Measurements from ENCODE around the genes EVA1A, REG3G and CTNNA2.

DNA sequence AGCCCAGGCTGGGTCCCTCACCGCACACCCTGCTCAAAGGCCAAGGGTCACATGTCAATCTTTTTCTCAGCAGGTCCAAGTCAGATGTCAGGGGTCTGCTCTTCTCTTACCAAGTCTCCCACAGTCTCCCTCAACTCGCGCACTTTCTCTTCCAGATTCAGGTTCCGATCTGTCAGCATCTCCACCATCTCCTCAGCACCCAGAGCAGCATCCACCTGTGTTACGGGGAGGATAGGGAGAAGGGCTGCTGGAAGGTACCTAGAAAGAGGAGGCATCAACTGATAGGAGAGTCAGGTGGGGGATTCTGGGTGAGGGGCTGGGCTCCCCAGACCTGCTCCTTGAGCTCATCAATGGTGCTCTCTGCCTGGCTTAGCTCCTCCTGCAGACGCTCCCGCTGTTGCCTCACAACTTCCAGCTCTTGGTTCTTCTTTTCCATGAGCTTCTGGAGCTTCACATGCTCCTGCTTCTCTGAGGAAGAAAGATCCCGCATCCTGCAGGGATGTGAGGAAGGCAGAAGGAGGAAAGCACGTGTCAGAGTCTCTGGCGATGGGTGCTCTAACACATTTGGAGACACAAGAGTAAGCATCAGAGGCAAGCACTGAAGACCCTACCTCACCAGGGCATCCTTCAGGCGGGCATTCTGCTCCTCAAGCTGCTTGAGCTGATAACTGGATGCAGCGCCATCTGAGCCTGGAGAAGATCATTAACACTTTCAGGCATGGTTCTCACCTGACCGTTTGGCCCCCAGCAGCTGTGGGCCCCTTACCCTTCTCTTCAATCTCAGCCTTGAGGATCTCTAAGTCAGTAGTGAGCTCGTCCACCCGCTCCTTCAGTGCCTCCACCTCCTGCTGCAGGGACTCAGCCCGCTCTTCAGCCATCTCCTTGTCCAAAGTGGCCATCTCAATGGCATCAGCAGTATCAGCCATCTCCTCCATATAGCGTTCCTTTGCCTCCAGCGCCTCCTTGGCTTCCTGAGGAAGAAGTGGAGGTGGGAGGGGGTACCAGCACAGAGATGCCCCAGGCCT is 9.9 kb downstream of the DCTN1 start:
- PRO-cap = no peak

DNA sequence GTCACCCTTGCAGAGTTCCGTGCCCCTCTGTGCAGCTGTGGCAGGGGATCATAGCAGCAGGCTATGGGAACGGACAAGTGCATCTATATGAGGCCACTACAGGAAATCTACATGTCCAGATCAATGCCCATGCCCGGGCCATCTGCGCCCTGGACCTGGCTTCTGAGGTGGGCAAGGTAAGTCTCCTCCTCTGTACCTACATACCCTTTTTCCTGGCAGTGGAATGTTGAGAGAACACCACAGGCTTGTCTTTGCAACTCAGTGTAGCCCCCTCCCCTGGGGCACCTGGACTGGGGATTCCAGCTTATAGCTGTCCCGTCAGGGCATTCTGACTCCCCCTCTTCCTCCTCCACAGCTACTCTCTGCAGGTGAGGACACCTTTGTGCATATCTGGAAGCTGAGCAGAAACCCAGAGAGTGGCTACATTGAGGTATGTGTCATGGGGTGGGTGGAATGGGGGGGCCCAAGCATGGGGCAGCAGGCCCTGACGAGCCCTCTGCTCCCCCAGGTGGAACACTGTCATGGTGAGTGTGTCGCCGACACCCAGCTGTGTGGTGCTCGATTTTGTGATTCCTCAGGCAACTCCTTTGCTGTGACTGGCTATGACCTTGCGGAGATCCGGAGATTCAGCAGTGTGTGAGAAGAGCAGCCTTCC is 3.7 kb downstream of the WDR54 start:
- PRO-cap = no peak

- PRO-cap = no peak
Observed at GRCh38 chr2:74429450-74430582, 8.3 kb downstream of the WDR54 start.

DNA sequence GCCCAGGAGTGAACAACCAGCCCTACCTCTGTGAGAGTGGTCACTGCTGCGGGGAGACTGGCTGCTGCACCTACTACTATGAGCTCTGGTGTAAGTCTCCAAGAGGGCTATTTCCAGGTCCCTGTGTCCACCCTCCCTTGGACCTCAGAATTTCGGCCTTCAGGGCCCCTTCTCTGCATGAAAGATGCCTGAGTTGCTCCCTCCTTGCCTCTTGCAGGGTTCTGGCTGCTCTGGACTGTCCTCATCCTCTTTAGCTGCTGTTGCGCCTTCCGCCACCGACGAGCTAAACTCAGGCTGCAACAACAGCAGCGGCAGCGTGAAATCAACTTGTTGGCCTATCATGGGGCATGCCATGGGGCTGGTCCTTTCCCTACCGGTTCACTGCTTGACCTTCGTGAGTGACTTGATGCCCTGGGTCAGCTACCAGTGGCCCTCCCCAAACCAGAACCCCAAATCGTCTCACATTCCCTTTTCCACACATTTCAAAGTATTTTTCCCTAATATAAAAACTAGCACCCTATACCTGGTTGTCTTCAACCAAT is 1.5 kb downstream of the WBP1 start:
- PRO-cap = no peak

- PRO-cap = no peak
Observed at GRCh38 chr2:74498780-74499385, 520 bp downstream of the LBX2 start.

DNA sequence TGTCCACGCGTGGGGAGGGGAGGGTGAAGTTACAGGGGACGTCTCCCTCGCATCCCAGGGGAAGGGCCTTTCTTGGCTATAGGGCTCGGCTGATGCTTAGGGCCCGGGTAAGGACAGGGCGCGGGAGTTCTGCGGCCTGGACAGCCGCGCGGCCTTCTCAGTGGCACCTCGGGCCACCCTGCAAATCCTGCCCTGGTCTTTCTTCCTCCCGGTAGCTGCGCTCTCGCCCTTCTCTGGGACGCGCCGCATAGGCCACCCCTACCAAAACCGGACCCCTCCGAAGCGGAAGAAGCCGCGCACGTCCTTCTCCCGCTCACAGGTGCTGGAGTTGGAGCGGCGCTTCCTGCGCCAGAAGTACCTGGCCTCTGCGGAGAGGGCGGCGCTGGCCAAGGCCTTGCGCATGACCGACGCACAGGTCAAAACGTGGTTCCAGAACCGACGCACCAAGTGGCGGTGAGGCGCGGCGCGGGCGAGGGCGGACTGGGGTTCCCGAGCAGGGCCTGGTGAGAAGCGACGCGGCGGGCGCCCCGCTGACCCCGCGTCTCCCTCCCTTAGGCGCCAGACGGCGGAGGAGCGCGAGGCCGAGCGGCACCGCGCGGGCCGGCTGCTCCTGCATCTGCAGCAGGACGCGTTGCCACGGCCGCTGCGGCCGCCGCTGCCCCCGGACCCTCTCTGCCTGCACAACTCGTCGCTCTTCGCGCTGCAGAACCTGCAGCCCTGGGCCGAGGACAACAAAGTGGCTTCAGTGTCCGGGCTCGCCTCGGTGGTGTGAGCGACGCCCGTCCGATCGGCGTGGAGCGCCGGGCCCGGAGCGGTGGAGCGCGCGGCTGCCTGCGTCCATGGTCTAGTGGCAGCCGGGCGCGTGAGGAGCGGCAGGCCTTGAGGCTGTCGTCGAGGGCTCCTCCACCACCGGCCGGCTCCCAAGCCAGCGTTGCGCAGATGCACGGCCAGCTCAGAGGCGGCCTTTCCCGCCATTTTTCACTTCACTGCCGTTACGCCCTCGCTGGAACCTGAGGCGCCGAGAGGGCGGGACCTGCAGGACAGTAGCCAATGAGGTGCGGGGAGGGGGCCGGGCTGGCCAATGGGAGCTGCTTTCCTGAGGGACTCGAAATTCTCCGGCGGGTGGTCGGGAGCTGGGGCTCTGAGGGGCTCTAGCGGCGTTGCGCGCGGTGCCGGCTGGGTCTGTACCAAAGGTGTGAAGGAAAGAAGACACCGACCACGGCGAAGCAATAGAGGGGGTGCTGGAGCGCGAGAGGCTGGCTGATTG is 1.6 kb downstream of the TLX2 start:
- PRO-cap = no peak

DNA sequence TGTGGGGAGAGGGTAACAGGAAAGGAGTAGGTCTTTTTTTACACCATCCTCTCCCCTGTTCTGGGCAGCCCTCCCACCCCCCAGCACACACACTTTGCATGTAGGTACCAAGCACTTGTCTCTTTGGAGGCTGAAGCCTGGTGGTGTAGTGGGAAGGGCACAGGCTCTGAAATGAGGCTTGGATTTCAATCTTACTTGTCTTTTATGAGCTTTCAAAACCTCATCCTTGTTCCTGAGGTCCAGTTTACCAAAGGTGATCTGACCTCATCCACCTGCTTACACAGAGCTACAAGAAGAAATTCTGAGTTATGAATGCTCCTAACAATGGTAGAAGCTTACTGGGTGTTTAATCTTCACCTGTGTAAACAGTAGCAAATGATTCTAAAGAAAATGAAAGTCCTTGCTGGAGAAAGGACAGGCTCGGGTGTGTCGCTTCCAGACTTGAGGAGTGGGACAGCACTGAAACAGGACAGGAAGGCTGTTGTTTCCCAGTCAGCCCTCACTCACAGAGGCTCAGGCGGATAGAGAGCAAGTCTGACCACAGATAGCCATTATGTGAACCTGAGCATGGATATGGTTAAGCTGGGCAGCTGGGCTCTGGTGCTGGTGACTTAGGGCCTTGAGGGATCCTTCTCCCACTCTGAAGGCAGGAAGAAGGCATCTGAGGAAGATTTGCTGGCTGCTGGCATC is 3.7 kb downstream of the DOK1 start:
- PRO-cap = no peak

DNA sequence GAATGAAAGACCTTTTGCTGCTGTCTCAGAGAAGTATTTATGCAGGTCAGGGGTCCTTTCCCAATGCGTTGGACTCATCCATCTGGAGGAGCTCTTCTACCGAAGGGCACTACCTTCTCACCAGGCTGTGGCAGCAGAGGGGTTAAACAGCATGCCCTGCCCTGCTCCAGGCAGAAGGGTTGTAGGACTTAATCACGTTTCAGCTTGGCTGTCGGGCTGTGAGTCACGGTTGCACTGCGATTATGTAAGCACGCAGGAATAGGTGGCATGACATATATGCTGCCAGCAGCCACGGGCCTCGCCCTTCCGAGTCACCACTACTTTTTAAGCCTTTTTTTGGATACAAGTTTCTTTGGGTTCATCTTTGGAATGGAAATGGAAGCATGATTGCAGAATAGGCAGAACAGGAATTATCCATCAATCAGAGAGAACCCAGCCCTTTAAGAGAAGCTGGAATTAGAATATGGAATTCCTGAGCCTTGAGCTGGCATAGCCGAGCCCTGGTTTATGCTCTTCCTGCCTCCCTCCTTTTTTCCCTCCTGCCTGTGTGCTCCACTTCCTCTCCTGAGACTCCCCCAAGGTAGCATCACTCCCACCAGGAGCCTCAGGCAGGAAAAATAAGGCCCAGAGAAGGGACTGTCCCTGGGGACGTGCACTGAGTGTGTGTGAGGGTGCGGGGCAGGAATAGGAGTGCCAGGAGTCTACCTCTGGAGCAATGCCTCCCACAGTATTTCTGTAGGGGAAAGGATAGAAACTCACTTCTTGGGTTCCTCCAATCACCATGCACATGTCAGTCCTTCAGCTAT is 86.8 kb downstream of the SEMA4F start:
- PRO-cap = no peak

GRCh38 chr2:74741483-74741953 is 87.5 kb downstream of the SEMA4F start:
- PRO-cap = no peak

GRCh38 chr2:74835857-74836056 is 1.8 kb downstream of the HK2 start:
- PRO-cap = no peak

DNA sequence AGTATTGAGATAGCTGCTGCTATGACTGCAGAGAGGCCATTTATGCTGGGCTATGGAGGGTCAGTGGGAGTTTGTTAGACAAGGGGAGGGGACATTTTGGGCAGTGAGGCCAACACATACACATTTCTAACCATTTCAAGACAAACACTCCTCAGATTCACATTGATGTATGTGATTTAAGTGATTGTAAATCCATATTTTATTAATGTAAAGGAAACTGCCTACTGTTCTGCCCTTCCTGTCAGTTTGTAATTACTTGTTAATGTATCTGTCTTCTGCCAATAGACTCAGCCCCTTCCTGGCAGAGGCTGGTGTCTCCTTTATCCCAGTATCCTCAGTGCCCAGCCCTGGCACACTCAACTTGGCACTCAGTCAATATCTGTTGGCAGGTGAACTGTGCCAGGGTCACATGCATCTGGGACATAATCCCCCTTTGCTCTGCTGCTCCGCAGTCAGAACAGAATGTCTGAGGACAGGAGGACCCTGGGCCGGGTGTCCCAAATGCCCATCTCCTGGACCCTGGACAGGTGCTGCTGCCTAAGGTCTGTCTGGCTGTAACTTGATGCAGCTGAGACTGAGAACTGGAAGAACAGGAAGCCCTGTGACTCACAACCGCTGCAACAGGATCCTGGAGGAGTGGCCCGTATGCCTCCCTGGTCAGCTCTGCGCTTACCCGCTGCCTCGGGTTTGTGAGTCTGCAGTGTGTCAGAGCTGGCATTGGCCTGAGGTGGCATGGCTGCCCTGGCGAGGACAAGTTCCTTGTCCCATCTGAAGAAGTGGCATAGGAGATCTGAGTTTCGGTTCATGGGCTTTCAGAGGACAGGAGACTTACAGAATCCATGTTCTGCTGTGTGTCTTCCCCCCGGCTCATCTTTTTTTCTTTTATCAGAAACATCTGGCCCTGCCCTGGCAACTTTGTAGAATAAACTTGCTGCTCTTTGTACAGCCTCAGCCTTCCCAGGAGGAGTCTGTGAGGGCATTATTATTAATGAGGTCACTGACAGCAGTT is 11.3 kb downstream of the HK2 start:
- PRO-cap = no peak

DNA sequence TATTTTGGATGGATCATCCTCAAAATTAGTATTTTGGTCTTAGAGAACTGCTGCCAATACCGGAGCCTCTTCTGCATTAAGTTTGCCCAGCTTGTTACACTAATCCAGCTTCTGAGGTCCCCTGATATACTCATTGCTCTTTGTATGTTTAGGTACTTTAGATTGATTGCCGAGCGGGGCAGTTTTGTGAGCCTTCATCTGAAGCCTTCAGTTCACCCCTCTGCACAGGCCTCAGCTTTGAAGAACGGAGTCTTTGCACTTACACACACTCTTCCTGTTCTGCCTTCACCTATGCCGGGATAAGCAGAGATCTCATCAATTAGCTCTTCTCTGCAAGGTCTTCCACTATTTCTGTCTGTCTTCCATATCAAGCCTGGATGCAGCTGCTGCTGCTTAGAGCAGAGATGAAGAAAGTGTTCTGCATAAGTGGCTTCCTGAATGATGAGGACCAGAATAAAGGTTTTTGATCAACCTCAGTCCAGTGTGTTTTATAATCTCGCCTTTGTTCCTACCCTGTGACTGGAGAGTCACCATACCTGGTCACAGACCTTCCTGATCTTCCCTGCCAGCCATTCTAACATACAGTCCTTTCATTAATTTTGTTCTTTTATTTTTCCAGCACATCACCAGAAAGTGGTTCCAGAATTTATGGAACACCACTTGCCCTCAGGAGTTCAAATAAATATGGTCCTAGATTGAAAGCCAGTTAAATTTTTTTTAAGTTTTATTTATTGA is 11.0 kb downstream of the POLE4 start:
- PRO-cap = no peak

DNA sequence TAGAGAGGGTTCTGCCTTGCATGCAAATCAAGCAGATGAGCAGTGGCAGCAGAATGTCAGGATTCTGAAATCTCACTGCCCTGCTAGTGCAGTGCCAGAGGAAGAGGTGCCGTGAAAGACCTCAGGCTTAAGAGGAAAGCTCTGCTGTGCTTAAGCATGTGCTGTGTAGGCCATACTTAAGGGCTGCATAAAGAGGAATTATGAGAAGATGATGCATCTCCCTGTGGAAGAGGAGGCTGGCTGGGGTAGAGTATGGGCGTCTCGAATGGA is 132.0 kb downstream of the EVA1A start:
- PRO-cap = no peak

GRCh38 chr2:75560843-75561744 is at the start of gene EVA1A:
Gene EVA1A (minus strand): TSS chr2:75560939.
- PRO-cap = no peak

DNA sequence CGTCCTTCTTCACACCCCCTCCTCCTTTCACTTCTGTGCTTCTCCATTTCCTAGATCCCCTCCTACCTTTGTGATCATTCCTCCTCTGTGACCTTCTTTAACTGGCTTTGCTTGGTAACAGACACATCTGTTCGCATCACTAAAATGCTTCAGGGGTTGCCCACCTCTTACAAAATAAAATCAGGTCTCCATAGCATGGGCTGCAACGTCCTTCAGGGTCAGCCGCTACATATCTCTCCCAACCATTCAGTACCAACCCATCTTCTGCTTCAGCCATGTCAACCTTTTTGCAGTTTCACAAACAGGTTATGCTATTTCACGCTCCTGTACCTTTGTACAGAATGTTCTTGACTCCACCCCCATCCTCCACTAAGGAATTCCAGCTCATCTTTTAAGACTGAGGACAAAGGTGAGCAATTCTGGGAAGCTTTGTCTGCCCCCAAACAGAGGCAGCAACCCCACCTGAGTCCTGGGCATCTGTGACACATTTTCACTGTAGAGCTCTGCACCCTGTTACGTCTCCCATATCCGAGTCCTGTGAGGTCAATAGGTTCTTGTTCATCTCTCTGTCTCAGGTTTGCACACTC is 8.8 kb upstream of the EVA1A start:
- PRO-cap = no peak

DNA sequence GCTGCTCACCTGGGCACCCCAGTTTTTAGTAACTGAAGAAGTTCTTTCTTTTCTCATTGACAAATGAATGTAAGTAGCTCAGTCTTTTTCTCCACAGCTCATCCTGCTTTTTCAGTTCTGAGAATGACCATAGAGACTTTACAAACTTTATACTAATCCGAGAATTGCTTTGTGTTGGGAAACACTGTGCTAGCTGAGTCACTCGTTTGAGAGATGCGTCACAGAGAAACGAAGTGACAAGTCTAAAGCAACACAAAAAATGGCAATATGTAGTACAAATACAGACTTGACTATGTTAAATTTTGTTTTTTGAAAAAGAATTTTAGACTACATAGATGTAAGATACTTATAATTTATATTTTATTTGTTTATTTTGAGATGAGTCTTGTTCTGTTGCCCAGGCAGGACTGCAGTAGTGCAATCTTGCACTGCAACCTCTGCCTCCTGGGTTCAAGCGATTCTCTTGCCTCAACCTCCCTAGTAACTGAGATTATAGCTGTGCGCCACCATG is 8.9 kb downstream of the LRRTM4 start:
- PRO-cap = no peak

DNA sequence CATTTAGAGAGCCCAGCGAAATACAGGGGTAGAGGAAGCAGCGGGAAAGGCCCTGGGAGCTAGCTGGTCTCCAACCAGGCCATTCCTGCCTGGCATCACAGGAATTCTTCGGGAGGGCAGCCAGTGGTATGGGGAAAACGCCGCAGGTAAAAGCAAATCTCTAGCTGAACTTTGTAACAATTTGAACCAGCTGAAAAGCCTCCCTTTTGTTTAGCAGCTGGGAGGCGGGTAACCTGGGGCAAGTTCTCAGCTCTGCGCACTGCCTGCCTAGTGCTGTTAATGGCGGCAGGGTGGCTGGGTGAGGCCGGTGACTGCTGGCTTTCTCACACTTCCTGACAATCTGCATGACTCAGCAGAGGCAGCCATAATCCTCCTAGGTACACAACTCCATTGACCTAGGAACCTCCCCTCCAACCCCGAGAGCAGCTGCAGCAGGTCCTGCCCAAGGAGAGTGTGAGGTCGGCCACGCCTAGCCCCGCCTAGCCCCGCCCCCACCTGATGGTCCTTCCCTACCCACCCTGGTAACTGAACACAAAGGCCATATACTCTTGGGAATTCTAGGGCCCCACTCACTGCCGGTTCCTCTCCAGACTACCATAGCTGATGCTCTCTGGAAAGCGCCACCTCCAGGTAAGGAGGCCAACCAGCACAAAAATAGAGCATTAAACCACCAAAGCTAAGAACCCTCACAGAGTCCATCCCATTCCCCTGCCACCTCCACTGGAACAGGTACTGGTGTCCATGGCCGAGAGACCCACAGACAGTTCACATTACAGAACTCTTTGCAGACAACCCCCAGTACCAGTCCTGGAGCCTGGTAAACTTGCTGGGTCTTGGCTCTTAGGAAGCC is 483.7 kb upstream of the REG3G start:
- PRO-cap = no peak

DNA sequence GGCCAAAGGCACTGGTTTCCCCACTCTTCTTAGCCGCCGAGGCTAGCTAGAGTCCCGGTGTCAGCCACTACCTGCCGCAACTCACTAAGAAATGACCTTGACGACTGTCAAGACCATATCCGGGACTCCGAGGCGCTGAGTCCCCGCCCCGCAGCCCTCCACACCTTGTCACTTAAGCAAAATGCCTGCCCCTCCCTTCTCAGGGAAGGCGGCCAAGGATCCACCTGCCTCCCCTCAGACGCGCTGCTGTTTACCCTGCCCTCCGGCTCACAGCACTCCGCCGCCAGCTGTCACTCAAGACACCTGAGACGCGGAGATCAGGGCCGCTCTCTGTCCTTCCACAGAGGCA is 32.7 kb upstream of the REG3G start:
- PRO-cap = no peak

DNA sequence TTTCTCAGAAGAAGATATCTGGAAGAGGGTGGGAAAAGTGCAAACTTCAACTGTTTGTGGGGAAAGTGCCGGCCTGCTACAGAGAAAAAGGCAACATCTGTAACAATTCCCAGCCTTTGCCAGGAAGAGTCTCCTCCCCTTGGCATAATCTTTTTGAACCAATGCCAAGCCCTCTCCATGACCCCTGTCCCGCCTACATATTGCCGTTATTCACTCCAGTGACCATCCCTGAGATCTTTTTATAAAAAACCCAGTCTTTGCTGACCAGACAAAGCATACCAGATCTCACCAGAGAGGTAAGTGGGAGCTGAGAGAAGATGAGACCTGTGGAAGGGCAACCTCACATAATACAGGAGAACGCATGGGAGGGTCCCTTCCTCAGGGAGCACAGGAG is at the start of gene REG3G:
Gene REG3G (plus strand): TSS at position 225 of the 394 bp plus-strand sequence.
- PRO-cap = no peak

GRCh38 chr2:79512468-79513709 is at the start of gene CTNNA2:
Gene CTNNA2 (plus strand): TSS chr2:79513051.
- PRO-cap = no peak